ENCODE measurements around a stretch of chr2.

GRCh38 chr2:42345782-42346337 is 15.2 kb downstream of the COX7A2L start:
- RRBS = no CpG with 5 or more reads among the region's 8 CpGs

GRCh38 chr2:42424866-42425306 is 63.9 kb upstream of the COX7A2L start:
- RRBS = 89% methylated on average over 2 of the region's 19 CpGs

GRCh38 chr2:42794258-42794907 is 2.0 kb upstream of the HAAO start:
- RRBS = no CpG with 5 or more reads among the region's 7 CpGs

- RRBS = 93% methylated on average over 2 of the region's 5 CpGs
These were observed 2.9 kb upstream of the HAAO start for GRCh38 chr2:42795285-42795616.

GRCh38 chr2:42827400-42828400 is 35.3 kb upstream of the HAAO start:
- RRBS = no CpG with 5 or more reads among the region's 51 CpGs

GRCh38 chr2:42896988-42897413 is 104.6 kb upstream of the HAAO start:
- RRBS = no CpG with 5 or more reads among the region's 2 CpGs

DNA sequence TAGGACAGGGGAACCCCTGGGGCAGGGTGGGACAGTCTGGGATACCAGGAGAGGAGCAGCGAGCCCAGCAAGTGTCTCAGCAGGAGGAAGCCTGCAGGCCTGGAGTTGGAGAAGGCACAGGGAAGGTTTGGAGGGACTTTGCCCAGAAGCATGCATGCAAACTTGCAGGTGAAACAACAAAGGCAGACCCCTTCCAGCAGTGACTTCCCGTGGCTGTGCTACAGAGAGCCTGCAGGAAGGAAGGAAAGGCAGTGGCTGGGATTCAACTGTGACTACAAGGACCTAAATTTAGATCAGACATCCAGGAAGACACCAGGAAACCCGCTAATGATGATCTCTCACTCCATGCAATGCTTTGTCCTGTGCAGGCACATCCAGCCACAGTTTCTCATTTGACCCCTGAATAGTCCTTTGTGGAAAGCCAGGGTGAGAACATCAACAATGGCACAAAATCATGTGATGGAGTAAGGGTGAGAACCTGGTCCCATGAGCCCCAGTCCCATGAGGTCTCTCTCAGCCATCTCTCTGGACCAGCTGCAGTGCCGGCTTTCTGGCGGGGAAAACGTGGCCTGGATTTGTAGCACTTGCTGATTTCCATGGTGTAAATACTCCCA is 158.8 kb upstream of the HAAO start:
- RRBS = no CpG with 5 or more reads among the region's 6 CpGs

- RRBS = no CpG with 5 or more reads among the region's 7 CpGs
These were observed 167.1 kb upstream of the HAAO start for GRCh38 chr2:42959329-42959970.

GRCh38 chr2:42979409-42980316 is 187.3 kb upstream of the HAAO start:
- RRBS = no CpG with 5 or more reads among the region's 12 CpGs

DNA sequence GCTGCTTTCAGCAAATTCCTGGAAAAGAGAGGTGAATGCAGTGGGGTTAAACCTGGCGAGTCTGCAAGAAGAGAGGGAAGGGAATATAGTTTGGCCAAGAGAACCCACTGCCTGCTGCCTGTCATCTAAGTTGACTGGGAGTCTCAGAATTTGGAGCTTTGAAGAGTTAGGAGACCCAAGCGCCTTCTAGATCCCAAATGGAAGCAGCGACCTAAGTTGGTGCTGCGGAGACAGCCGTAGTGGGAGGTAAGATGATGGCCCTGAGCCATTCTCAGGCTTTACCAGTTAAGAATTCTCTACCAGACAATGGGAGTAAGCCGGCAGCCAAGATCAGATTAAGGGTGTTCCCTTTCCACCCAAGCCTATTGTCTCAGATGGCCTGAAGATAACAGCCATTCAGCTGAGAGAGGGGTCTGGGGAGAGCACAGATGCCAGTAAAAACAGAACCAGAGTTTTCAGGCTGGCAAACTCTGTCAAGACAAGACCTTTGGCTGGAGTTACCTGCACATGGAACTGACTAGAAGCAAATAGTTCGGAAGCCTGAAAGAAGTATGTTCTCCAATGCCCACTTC is 191.6 kb upstream of the HAAO start:
- RRBS = no CpG with 5 or more reads among the region's 7 CpGs

- RRBS = no CpG with 5 or more reads among the region's 3 CpGs
These were observed 120.3 kb downstream of the ZFP36L2 start for GRCh38 chr2:43105874-43106691.

DNA sequence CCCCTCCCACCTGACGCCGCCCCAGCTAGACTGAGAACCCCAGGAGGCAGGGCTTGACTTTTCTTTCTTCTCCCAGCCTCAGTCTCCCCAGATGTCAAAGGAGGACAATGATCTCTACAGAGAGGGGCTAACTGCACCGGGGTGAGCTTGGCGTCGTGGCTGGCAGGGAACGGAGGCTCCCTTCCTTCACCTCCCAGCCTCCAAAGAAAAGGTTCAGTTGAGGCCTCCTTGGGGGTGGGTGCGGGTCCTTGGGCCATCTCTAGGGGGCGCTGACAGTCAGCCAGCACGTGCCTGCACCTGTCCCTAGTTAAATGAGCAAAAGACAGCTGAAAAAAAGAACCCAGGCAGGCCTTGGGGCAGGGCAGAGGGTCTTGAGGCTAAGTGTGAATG is 56.5 kb downstream of the ZFP36L2 start:
- RRBS = no CpG with 5 or more reads among the region's 9 CpGs

- RRBS = no CpG with 5 or more reads among the region's 13 CpGs
These were observed 26.5 kb downstream of the ZFP36L2 start for GRCh38 chr2:43199708-43200517.

- RRBS = no CpG with 5 or more reads among the region's 7 CpGs
These were observed 38.5 kb upstream of the ZFP36L2 start for GRCh38 chr2:43264853-43265349.

DNA sequence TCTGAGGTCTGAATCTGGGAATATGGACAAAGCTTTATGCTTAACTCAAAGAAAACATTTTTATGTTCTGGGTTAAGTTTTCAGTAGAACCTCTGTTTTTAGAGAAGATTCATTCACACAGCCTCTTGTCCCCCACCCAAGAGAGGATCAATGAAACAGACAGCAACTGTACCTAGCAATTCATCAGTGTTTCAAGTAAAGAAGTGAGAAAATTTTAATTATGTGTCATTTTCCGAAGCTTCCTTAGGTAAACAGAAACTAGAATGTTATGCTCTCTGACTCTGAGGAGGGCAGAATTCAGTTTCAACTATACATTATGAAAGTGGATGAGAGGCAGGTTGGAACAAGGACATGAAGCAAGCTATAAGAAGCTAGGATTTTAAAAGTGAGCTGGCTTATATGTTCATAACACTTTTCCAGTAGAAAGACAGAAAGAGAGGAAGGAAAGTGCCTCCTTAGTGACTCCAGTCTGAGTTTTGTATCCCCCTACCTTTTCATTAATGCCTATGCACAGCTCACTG is 160.6 kb upstream of the ZFP36L2 start:
- RRBS = no CpG with 5 or more reads among the region's 1 CpG

DNA sequence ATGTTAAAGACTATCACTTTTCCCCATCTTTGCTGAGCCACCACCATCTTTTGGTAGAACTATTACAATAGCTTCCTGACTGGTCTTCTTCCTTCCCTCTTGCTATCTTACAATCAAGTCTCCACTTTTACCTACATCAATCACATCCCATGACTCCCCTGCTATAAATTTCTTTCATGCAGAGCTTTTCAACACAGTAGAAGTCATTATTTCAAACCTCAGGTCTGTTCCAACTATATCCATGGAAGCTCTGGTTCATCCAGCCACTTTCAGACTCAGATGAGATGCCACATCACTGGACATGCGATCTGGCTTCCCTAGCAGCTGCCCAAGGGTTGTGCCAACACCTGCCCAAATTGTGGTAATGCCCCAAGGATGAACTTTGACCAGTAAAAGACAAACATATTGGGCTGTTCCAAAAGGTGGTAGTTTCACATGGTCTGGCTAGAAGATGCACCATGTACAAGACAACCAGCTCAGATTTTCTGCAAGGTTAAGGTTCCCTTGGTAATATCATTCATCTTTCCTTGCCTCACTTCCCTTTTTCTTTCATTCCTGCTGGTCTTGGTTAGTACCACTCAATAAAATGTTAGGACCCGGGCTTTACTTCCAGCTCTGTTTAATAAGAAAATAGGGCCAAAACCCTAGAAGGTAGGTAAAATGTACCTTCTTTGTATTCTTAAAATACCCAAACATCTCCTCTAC is 101.9 kb downstream of the THADA start:
- RRBS = no CpG with 5 or more reads among the region's 2 CpGs

DNA sequence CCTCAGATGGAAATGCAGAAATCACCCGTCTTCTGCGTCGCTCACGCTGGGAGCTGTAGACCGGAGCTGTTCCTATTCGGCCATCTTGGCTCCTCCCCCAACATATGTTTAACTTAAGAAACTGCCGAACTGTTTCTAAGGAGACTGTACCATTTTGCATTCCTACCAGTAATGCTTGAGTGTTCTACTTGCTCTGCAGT is 9.9 kb downstream of the C1GALT1C1L start:
- RRBS = no CpG with 5 or more reads among the region's 7 CpGs

GRCh38 chr2:43790015-43790484 is 16.2 kb downstream of the DYNC2LI1 start:
- RRBS = no CpG with 5 or more reads among the region's 4 CpGs

DNA sequence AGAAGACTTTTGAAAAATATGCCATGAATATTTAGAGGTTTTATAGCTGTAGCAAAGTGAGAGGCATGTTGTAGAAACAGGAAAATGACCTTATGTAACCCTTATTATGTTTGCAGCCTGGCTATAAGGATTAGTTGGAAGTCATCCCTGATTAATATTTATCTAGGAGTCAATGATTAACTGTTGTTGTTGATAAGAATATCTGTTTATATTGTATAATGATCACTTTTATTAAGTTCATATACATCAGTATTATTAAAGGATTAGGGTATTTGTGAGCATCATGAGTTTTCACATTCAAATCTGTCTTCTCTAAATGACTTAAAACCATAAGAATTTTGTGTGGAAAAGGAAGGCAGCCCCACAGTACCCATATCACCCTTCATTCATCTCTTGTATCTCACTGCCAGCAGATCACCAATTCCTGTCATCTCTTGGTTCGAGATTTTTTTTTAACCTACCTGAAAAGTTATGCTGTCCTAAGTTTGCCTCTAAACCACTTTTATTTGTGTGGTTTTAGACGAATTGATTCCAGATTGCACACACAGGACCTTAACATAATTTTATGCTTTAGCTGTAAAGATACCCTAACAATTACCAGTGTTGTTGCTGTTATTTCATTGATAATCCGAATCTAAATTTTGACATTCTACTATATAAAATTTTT is 32.1 kb downstream of the ABCG5 start:
- RRBS = no CpG with 5 or more reads among the region's 3 CpGs

GRCh38 chr2:43831344-43832415 is 7.0 kb downstream of the ABCG5 start:
- RRBS = 6% methylated on average over 12 of the region's 59 CpGs

All from AG09319 (cell line).